Smooth muscle cell (in vitro differentiated cells): ENCODE data around the genes GOLPH3, ZFR and SLC45A2.

GRCh38 chr5:32109086-32110048, 64.8 kb downstream of the GOLPH3 start:
- RAMPAGE, long total RNA: no peak

- RAMPAGE, long total RNA: no peak
Measured at GRCh38 chr5:32125960-32126604, 48.0 kb downstream of the GOLPH3 start.

- RAMPAGE, long total RNA: no peak
Measured at GRCh38 chr5:32174025-32174893, at the start of gene GOLPH3. TSS of gene GOLPH3 (minus strand) at chr5:32174319.

DNA sequence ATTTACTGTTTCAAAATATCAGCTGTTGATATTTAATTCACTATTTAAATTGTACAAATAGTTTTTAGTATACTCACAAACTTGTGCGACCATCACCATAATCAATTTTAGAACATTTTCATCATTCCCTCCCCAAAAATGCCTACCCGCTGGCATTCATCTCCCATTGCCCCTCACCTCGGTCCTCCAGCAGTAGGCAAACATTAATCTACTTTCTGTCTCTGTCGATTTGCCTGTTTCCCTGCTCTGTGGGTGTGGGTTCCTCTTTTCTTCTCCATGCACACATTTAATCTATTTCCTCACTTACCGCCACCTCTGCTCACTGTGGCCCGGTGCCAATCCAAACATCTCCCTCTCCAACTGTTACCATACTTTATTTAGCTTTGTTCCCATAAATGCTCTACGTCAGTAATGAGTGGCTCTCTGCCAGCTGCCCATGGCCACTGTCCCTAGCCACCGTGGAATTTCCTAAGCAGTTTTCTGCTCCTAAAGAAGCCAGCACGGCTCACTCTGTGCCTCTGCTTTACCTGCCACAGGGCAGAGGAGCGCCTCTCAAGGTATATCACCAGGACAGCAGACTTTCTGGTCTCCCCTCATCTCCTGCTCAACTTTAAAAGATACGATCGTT, 19.4 kb upstream of the GOLPH3 start:
- RAMPAGE, long total RNA: no peak

GRCh38 chr5:32217908-32218587, 43.9 kb upstream of the GOLPH3 start:
- RAMPAGE, long total RNA: no peak

- RAMPAGE, long total RNA: no peak
Measured at GRCh38 chr5:32233421-32234642, 59.7 kb upstream of the GOLPH3 start.

GRCh38 chr5:32251375-32251583, 61.5 kb downstream of the MTMR12 start:
- RAMPAGE, long total RNA: no peak

GRCh38 chr5:32311806-32312417, 827 bp downstream of the MTMR12 start:
- RAMPAGE, long total RNA: no peak

DNA sequence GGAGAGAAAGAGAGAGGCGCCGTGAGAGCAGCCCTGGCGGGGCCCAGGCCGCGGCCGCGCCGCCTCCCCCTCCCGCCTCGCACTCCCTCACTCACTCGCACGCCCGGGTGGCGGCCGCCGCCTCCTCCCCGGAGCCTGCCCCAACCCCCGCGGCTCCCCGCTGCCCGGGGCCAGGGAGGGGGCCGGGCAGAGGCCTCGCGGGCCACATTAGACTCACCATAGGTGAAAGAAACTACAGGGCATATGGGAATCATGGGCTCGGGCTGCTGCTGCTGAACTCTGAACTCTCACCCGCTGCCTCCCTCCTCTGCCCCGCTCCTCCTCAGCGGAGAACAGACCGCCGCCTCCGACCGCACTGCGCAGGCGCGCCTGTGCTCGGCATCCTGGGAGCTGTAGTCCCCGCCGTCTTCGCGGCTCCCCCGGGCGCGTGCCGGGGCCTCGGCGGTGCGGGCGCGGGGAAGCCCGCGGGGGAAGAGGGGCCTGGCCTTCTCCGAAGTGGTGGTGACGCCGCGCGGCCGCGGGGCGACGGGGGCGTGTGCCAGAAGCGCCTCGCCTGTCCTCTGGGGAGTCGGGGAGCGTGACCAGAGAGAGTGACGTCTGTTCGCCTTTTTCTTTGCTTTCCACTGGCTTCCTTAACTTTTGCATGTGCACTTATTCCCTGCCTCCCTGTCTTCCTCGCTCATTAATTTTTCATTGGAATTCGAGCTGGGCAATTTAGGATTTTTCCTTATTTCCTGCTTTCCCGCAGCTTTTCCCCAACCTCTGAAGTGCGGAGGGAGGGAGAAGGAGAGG, at the start of gene ZFR:
TSS of gene ZFR (minus strand) at position 336 of the 792 bp plus-strand sequence.
- RAMPAGE, long total RNA: start-site peak on the minus strand centred at position 304 of the sequence, 62 bp wide, 1,541 and 1,202 reads in 2 replicates

DNA sequence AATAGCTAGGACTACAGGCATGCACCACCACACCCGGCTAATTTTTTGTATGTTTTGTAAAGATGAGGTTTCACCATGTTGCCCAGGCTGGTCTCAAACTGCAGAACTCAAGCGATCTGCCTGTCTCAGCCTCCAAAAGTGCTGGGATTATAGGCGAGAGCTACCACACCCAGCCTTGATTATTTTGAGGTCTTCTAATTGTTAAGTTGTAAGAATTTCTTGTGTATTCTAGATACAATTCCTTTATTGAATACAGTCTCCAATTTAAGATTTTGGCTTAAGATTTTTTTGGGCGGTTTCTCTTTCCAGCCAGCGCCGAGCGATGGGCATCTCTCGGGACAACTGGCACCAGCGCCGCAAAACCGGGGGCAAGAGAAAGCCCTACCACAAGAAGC, 278.9 kb upstream of the TARS1 start:
- RAMPAGE, long total RNA: start-site peak on the plus strand centred at position 307 of the sequence, 17 bp wide, 11 and 81 reads in 2 replicates

GRCh38 chr5:33291405-33291860, 149.3 kb upstream of the TARS1 start:
- RAMPAGE, long total RNA: no peak

DNA sequence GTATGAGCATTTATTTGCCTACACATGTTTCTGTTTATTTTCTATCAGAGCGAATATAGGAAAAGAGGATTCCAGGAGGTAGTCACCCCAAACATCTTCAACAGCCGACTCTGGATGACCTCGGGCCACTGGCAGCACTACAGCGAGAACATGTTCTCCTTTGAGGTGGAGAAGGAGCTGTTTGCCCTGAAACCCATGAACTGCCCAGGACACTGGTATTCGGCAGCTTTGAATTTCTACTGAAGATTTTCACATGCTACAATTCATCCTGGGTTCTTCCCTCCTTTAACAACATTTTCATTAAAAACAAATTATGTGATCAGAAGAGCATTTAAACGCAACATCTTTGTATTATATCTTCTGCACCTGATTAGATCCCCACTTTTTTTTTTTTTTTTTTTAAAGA, 18.9 kb downstream of the TARS1 start:
- RAMPAGE, long total RNA: no peak

GRCh38 chr5:33984380-33985016, at the start of gene SLC45A2:
TSS of gene SLC45A2 (minus strand) at chr5:33984693.
- RAMPAGE, long total RNA: no peak

DNA sequence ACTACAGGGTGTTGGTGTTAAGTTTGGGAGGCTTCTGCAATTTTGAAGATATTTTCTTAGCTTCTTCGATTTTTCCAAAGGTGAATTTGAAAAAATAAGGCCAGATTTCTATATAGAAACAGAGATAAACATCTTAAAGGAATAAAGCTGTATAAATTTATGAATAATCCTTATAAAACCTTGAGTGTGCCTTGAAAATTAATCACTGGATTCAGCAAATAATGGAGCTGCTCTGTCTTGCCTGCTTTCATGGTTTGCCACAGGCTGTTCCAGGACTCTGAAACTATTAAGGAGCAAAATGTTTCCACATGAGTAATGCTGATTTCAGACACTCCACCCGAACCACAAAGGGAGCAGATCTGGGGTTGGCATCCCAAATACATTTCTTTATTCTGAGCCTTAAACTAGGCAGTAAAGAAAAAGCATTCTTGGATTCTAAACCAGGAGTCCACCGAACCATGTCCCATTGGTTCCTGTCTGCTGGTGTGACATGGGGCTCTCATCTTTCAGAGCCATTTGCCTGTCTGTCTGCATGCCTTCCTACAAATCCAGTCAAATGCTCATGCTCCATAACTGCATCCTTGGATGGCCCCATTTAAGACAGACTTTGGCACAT, 10.1 kb upstream of the C1QTNF3 start:
- RAMPAGE, long total RNA: no peak

DNA sequence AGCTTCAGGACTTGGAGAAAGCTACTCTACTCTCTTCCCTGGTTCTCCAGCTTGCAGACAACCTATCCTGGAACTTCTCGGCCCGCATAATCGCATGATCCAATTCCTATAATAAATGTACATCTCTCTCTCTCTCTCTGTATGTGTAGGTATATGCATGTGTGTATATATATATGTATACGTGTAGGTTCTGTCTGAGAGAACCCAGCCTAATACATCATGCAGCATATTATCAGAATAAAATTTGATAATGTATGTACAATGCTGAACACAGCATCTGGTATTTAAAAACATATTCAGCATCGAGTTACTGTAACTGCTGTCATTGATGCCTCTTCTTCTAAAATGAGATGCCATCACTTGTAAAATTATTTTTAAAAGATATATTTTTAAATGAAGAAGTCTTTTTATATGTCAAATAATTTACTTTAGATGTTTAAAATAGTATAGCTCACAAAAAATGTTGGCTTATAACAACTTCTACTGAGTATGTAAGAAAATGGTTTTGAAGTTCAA, 122.3 kb upstream of the C1QTNF3 start:
- RAMPAGE, long total RNA: no peak

DNA sequence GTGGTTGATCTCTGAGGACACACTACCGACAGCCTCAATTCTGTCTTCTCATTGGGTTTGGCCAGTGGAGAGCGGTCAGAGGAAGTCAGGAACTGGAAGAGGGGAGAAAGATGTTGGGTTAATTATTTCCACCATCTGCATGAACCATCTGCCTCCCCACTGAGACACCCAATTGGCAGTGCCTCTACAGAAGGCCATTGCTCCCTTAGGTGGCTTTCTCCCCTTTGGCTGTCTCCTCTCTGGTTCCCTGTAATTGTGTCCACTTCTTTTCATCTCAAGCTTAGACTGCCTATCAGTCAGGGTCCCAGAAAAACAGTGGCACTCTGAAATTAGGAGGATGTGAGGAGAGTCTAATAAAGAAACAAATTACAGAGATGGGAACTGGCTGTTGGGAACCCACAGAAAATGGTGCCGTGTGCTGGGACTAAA, 154.2 kb upstream of the RAI14 start:
- RAMPAGE, long total RNA: no peak

- RAMPAGE, long total RNA: no peak
Measured at GRCh38 chr5:34503239-34504392, 152.5 kb upstream of the RAI14 start.

- RAMPAGE, long total RNA: no peak
Measured at GRCh38 chr5:34583005-34583516, 73.1 kb upstream of the RAI14 start.

GRCh38 chr5:34658016-34658457, 1.9 kb downstream of the RAI14 start:
- RAMPAGE, long total RNA: no peak

DNA sequence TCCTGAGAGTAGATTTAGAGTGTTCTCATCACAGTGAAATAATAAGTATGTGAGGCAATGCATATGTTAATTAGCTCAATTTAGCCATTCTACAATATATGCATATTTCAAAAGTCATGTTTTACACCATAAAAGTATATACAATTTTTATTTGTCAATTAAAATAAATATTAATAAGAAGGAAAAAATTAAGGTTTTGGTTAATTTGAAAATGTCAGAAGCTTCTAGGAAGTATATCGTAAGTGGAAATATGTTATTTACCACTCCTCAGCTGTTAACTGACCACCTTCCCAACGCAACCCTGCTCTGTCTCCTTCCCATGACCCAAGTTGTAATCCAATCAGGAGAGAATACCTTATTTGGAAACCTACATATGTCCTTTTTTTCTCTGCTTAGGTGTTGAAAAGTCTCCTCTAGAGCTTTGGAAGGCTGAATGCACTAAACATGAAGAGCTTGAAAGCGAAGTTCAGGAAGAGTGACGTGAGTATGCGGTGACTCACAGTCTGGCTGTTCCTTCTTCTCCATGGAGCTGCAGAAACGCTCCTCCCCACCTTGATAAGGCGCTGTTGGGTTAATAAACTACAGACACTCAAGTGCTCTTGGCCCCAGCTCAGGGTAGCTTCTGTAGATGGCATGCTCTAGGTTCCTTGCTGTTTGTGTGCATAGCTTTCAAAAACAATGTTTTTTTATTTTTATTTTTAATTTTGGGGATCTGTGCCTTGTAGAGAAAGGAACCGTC, 30.5 kb downstream of the RAI14 start:
- RAMPAGE, long total RNA: no peak